PC-3 (cell line): Measurements from ENCODE around the genes ERAL1, PHF12, ABHD15 and ANKRD13B.

DNA sequence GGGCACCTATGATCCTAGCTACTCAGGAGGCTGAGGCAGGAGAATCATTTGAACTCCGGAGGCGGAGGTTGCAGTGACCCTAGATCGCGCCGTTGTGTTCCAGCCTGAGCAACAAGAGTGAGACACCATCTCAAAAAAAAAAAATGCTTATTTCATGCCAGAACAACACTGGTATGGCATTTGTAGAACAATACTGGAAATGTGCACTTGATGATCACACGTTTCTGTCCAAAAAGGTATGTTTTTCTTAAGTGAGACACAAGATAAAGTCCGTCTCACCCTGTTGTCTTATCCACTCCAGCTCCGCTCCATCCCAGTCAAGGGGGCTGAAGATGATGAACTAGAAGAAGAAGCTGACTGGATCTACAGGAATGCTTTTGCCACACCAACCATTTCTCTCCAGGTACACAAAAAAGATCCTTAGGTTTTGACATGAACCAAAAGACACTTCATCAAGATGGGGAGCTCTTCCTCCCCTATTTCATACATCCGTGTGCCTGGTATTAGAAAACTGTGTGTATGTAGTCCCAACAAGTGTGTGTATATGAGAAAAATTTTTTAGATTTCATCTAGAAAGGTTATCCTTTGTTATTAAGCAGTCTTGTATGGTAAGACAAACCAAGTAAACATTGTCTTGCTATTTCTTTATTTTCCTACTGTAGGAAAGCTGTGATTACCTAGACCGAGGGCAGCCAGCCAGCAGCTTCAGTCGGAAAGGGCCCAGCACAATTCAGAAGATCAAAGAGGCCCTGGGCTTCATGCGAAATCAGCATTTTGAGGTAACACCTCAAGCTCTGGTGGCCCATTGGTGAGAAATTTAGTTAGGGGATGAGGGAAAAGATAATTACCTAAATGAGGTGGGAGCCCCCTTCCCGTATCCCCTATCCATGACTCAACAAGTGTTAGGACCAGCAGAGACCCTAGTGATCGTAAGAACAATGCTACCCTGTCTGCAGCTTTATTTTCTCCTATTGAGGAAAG, 15.7 kb downstream of the SUPT6H start:
- RAMPAGE, long total RNA: no peak

- RAMPAGE, long total RNA: no peak
Observed at GRCh38 chr17:28699588-28700038, 12.1 kb downstream of the PROCA1 start.

DNA sequence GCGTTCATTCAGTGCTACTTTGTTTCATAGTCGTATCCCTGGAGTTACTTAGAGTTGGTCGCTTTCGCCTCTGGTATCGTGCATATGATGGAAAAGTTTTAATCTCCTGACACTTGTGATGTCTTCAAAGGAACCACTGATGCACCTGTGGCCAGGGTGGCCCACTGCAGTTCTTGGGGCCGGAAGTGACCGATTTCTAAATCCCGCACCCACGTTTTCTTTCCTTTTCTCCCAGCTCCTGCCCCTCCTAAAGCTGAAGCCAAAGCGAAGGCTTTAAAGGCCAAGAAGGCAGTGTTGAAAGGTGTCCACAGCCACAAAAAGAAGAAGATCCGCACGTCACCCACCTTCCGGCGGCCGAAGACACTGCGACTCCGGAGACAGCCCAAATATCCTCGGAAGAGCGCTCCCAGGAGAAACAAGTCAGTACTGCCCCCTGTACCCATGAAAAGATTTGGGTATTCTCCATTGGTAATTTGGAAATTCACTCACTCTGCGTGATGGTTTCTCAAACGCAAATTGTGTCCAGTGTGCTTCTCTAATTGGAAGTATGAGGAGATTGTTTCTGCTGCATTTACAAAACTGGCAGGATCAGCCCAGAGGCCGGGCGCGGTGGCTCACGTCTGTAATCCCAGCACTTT, 806 bp downstream of the RPL23A start:
- RAMPAGE, long total RNA: no peak

- RAMPAGE, long total RNA: no peak
Observed at GRCh38 chr17:28854204-28855135, at the start of gene ERAL1. Gene ERAL1 (plus strand): TSS chr17:28855016.

GRCh38 chr17:28891493-28892136, 5.9 kb downstream of the FLOT2 start:
- RAMPAGE, long total RNA: no peak

DNA sequence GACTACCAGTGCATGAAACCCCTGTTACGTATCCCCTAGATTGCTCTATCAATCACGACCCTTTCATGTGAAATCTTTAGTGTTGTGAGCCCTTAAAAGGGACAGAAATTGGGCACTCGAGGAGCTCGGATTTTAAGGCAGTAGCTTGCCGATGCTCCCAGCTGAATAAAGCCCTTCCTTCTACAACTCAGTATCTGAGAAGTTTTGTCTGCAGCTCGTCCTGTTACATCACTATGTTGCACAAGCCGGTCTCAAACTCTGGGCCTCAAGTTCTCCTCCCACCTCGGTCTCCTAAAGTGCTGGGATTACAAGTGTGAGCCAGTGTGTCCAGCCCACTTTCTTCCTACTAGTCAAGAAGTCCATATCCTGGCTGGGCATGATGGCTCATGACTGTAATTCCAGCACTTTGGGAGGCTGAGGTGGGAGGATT, 3.7 kb downstream of the FLOT2 start:
- RAMPAGE, long total RNA: no peak

- RAMPAGE, long total RNA: no peak
Observed at GRCh38 chr17:28904154-28905316, 1.7 kb upstream of the DHRS13 start.

DNA sequence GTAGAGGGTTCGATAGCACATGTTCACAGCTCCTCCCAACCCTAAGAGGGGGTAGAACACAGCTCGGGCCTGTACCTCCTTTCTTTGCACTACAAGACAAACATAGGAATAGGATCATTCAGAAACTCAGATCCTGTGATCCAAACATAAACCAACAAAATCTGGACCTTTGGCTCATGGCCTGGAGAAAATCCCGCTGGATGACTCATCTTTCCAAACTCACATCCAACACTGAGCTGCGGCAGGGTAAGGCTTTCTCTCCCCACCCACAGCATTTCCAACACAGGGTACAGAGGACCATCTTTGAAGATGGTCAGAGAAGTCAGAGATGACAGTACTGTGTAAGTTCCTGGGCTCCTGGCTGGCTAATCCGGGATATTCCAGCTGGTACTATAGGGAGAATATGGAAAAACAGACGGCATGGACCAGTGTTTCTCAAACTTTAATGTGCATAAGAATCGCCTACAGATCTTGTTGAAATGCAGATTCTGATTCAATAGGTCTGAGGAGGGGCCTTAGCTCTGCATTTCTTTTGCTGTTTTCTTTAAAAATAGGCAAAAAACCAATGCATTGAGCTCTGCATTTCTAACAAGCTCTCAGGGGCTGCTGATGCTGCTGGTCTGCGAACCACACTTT, 6.0 kb upstream of the DHRS13 start:
- RAMPAGE, long total RNA: no peak

DNA sequence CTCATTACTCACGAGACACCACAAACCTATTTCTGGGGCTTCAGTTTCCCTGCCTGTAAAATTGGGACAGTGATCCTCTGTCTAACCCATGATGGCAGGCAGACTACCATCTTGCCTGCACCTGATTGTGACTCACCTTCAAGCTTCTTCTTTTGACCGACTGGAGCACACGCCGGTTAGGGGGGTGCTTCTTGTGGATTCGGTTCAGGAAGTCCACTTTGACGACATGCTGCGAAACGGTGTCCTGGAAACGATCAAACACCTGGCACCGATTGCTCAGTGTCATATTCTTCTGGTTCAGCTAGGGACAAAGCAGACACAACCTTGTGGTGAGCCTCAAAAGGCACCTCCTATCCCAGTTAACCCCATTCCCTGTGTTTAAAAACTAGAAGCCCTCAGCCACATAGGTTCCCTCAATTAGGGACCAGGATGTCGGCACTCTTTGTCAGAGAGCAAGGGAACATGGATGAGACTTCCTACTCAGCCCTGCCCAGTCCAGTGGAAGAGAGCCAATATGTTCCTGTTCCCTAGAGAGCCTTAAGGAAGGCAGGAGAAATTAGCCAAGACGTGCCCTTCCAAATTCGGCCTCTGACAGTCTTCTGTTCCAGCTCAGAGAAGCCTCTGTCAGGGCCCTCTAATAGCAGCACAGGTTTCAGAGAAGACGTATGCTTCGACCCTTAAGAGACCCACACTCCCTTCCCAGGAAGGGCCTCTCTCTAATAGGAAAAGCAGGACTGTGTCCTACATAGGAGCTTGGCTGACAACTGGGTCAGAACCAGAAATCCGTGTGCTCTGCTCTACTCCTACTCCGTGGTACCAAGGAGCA, 14.5 kb upstream of the DHRS13 start:
- RAMPAGE, long total RNA: no peak

DNA sequence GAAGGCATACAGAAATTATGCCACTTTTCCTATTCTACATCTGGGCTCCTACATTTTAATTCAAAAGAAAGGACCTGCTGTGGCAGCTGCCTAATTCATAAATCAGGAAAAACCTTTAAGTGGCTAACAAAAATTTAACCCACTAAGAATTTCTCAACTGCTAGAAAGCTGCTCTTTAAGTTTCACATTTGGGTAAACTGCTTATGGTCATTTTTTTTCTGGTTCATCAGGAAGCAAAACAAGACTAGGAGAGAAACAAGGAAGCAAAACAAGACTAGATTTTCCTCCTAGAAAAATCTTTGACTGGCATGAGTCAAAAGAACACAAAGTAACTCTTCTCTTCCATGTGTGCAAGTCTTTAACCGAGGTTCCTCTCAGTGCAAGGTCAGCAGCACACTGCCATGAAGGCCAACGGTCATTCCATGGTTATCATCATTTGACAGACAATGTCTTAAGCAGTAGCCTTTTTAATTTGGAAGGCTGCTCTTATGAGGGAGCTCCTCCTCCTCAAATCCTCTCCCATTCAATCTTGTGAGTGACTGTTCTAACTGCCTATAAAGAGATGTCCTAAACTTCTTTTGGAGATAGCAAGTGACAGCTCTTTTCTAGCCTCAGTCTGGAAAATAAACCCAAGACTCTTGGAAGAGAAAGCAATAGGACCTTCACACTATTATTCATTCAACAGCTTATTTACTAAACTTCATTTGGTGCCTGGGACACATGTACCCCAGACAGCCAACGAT, 15.4 kb upstream of the DHRS13 start:
- RAMPAGE, long total RNA: no peak

DNA sequence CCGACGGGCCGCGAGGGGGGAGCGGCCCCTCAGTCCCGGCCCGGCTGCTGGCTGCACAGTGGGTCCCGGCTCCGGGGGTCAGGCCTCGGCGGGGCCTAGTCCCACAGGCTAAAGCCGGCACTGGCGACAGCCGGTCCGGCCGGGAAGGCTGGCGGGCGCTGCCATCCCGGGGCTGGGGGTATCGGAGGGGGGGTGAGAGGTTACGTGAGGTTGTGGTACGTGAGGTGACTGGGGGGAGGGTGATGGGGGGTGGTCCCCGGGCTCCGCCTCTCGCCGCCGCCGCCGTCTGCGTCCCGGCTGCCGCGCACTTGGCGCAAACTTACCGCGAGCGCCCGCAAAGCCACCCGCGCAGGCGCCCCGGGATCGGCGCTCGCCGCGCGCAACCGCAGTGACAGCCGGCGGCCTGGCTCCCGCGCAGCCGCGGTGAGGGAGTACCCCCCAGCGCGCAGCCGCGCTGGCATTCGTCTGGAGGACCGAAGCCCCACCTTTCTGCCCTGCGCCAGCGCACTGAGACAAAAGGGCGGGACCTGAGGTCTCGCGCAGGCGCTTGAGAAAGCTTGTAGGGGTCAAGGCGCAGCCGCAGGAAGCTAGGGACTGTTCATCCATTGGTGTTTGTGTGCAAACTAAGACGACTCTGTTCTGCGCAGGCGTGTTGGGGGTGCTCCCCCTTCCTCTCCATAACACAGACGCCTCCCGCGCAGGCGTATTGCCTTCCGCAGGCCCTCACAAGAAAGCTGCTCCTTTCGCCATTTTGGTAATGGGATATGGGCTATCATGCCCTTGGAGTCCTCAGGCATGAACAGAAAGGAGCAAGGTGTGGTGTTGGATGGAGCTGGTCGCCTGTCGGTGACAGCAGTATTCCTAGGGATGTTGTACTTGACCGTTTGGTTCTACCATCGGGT, at the start of gene PHF12:
Gene PHF12 (minus strand): TSS at position 375 of the 902 bp plus-strand sequence.
- RAMPAGE, long total RNA: no peak

GRCh38 chr17:28952165-28952983, 1.1 kb upstream of the PHF12 start:
- RAMPAGE, long total RNA: no peak

GRCh38 chr17:29131722-29132600, 48.2 kb downstream of the MYO18A start:
- RAMPAGE, long total RNA: no peak

DNA sequence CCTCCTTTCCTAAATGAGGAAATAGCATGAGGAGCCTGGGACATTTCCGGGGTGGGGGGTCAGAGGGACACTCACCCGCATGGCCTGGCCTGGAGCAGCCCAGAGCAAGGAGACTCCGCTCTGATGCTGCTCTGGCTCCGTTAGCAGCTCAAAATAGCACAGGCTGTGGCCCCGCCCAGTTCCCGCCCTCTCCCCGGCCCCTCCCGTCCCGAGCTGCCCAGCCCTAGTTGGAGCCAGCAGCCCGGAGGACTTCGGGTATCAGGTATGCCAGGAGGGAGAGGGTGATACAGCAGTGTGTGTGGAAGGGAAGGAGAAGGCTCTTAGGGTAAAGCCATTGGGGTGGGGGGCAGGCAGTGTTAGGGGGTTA, 40.0 kb downstream of the MYO18A start:
- RAMPAGE, long total RNA: no peak

- RAMPAGE, long total RNA: no peak
Observed at GRCh38 chr17:29149499-29150274, 30.5 kb downstream of the MYO18A start.

GRCh38 chr17:29204447-29204805, 24.2 kb upstream of the MYO18A start:
- RAMPAGE, long total RNA: no peak

DNA sequence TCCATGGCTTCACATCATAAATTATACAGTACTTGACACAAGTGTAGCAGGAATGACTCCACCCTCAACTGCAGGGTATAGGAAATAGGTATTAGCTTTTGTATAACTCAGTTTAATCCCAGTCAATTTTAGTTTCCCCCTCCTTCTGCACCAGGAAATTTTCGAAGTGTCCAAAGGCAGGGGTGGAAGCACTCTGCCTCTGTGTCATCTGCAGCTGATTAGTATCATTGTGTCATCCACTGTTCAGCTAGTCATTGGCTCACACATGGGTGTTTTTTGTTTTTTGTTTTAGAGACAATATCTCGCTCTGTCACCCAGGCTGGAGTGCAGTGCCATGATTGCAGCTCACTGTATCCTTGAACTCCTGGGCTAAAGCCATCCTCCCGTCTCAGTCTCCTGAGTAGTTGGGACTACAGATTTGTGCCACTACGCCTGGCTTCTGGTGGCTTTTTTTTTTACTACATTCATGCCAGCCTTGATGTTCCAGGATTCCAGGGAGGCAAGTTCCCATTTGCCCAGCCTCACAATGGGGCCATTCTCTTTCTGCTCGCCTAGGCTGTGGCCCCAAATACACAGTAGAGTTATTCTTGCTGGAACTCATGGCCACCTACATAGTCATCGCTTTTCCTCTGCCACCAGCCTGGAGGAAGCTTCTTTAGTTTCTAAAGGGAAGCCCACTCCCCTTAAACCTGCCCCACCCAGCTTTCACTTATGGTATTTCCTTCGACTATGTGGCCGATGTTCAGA, 32.5 kb upstream of the MYO18A start:
- RAMPAGE, long total RNA: no peak

DNA sequence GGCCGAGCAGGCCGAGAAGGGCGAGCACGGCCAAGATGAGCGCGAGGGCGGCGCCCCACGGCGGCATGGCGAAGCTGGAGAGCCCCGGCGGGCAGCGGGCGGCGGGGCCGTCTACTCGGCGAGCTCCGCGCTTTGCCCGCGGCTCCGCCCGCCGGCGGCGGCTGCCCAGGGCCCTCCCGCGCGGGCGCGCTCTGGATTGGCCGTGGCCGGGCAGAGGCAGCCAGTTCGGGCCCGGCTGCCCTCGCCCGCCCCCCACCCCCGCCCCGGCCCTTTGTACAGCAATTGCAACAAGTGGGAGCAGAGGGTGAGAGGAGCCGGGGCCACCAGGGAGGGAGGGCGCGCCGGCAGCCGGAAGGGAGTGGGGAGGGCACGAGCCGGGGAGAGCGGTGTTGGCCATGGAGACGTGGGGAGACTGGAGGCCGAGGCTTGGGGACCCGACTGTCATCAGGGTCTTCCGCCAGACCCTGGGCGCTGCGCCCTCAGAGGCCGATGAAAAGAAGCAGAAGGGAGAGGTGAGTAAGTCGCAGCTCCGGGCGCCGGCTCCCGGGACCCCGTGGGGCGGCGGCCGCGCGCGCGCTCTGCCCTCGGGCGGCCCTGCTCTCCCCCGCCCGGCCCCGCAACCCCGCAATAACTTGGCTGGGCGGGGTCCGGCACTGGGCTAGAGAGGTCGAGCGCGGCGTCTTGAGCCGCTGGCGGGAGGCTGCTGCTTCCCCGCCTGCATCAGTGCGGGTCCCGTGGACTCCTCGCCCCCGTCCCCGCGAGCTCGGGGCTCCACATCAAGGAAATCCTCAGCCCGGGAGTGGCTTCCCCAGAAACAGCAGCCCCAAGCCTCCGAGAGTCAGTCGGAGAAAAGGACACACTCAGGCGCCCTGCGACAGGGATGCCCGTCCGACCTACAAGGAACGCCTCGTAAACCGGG, at the start of gene ABHD15:
Gene ABHD15 (minus strand): TSS at position 138 of the 919 bp plus-strand sequence.
- RAMPAGE, long total RNA: no peak

DNA sequence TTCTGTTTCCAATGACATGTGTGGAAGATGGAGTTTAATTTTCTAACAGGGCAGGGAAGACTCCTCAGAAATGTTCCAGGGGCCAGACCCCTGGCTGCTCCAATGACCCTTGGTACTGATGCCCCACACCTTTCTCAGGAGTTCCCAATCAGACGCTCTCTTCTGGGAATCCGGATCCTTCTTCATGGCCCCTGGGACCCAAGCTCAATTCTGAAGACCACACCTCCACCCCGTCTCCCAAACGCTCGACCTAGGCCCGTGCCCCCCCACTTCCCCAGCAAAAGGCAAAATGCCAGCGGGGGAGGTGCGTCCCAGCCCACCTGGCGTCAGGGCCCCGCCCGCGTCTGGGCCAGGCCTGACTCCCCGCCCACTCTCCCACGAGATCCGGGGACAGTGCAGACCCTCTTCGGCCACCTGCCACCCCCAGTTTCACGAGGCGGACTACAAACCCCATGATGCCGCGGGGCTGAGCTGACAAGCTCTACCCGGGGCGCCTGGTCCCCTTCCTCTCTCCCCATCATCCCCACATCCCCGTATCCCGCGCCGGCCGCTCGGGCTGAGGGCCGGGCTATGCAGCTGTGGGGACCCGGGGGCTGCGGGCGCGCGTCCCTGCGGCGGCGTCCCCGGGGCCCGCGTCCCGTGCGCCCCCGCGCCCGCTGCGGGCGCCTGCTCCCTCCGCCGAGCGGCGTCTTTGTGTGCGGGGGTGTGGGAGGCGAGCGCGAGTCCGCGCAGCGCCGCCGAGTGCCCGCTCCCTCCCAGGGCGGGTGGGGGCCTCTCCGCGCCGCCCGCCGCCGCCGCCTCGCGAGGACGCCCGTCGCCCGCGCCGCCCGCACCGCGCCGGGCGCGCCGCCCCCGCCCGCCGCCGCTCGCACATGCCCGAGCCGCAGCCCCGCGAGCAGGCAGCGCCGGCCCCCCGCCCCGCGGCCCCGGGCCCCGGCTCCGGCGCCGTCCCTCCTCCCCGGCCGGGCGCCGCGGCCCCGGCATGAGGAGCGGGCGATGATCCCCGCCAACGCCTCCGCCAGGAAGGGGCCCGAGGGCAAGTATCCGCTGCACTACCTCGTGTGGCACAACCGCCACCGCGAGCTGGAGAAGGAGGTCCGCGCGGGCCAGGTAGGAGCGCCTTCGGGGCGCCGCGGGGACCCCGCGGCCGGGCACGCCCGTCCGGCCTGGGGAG, at the start of gene ANKRD13B:
Gene ANKRD13B (plus strand): TSS at position 507 of the 1,174 bp plus-strand sequence.
- RAMPAGE, long total RNA: no peak

DNA sequence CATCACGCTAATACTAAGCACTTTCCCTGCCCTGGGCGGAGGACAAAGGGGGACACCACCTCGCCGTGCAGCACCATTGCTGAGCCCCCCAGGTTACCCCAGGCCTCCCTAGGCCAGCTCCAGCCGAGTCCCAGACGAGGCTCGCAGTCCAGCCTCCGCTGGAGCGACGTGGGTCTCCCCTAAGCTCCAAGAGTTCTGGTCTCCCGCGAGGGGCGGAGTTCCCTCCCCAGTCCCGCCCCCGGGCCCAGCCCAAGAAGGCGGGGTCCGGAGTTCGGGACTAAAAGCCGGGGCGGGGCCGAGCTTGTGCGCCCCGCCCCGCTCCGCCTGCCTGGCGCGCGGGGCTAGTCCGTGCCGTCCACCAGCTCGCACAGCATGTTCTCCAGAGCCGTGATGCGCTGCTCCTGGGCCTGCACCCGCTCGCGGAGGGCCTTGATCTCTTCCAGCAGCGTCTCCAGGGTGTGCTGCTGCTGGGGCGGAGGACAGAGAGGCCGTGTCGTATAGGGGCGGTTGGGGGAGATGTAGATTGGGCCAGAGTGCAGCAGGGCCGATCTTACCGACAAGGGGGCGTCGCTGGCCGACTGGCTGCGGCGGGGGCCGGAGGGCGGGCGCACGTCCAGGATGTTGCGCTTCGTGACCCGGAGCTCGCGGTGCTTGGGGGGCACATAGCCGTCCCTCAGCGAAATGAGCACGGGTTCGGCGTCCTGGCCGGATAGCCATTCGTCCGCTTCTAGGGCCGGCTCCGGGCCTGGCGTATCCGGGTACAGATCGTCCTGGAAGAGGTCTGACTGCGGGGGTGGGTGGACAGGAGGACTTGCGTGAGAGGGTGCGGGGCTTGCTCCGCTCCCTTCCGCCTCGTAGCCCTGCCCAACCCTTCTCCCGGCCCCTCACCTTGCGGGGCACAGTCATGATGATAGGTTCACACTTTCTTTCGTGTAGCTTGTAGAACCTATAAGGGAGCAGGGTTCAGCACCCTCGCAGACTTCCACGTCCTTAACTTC, 7.0 kb downstream of the CORO6 start:
- RAMPAGE, long total RNA: no peak